Left lung (tissue), 1 donor: ENCODE measurements around a stretch of chr20.

DNA sequence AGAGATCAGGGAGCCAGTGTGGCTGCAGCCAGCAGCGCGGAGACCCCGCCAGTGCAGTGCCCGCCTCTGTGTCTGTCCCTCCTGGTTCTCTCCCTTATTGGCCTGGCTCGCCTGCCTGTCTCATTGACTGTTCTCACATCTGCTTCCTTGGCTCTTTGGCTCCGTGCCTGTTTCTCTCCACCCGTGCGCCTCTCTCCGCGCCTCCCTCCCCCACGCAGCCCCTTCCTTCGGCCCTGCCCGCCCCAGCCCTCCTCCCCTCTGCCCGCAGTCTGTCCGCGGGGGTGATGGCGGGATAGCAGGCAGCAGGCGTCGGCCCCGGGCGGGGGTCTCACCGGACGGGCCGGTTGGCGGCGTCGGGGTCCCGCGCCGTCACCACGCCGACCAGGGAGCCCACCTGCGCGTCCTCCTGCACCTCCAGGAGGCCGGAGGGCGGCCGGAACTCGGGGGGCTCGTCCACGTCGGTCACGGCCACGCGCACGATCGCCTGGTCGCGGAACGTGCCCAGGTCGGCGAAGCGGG, 91.9 kb downstream of the CD40 start:
- PRO-cap = no peak

- PRO-cap = no peak
These were observed 94.0 kb downstream of the CDH22 start for GRCh38 chr20:46214249-46214775.

- PRO-cap = no peak
These were observed 92.4 kb downstream of the CDH22 start for GRCh38 chr20:46215653-46216508.

GRCh38 chr20:46348366-46348820, 15.8 kb downstream of the SLC35C2 start:
- PRO-cap = no peak

- PRO-cap = no peak
These were observed 8.4 kb downstream of the SLC35C2 start for GRCh38 chr20:46355529-46356428.

GRCh38 chr20:46362299-46362865, 1.8 kb downstream of the SLC35C2 start:
- PRO-cap = no peak

- PRO-cap = no peak
These were observed 12.2 kb upstream of the SLC35C2 start for GRCh38 chr20:46376123-46377166.

DNA sequence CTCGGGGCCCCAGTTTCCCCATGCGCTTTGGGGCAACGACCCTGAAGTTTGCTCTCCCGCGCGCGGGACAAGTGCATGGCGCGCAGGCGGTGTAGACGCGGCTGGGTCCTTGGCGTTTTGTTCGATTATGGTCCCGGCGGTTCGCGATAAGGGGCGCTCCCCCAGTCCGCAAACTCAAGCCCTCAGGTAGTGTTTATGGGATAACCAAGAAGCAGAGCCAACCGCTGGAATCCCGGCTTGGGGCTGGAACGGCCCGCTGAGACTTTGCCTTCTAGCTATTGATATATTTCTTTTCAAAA, 519 bp downstream of the EYA2 start:
- PRO-cap = no peak

DNA sequence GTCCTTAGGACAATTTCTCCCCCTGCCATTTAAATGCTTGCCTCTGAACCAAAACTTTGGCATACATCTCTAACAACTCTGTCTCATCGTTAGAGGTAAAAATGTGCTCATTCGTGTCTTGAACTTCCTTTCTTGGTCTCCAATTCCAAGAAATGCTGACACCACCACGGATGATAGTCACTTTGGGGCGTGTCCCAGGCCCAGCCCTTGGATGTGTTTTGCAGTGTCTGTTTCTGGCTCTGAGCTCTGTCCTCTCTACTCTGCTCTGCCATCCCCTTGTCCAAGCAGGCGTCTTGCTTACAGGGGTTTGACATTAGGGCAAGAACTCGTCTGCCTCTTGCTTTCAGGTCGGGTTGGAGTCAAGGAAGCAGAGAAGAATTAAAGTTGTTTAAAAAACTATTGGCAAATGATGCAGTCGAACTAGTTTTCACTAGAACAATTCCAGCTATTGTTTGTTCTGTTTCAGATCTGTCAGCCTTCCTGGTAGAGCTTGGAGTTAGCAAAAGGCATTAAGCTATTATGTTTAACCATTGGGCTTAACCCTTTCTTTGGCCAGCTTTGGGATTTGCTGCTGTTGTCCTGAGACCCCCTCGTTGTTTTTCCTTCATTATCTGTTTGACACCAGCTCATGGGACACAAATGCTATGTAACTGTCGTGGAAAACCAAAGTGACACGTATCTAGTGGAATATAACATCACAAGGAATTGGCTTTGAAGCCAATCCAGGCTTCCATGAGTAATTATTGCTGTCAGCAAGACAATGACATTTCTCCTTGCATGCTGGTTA, 95.8 kb downstream of the EYA2 start:
- PRO-cap = no peak

DNA sequence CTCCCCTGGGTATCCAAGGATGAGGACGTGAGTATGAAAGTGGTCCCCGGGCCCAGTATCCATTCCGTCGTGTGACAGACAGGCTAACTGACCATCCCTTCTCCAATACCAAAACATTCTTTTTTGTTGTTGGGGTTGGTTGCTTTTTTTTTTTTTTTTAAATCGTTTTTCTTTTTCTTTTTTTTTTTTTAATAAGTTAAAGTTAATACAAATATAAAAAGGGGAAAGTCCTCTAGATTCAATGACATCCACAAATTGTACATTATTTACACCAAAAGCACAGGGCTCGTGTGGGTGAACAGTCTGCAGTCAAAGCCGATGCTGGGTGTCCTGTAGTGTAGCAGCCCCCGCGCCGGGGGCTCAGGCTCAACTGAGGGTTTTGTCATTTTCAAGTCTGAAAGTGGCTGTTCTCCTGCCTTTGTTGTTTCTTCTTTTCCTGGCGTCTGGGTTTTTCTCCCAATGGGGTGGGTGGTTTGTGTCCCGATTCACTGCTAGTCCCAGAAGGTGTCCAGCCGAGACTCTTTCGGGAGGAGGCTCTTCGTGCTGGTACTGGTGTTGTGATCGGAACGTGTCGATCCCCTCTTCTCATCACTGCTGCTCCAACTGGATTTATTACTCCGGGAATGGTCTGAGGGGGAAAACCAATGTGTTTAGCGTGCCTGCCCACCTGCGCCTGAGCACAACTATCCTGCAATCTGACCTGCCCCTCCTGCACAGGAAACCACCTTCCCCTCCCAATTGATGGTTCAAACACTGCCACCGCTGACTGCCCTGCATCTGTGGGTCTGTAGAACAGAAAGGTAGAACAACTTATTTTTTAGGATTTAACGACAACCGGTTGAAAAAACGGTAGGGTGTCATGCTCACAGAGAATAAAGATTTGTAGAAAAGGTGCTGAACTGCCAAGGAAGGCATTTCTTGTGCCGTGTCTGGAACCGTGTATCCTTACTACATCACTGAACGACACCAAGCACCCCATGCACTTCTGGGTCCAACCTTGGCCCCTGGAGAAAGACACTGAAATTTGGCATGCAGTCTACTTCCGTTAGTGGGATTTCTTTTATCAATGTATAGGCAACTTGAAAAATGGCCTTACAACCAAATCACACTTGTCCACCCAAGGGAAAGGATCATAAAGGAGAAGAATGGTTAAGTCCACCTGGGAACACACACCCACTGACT, 145.8 kb downstream of the ZMYND8 start:
- PRO-cap = no peak

DNA sequence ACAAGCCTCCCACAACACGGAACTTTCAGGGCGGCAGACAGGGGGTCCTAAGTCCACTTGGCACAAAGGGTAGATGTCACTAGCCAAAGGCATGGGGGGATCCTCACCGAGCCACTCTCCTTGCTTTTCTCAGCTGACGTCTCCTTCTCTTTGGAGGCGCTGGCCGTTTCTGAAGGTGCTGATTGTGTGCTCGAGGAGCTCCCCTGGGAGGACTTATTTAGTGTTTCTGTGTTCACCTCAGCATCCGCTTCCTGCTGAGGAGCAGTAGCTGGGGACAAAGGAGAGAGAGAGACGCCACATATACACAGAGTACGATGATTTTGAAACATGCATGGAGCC, 135.3 kb downstream of the ZMYND8 start:
- PRO-cap = no peak

GRCh38 chr20:47295509-47296802, 60.5 kb downstream of the ZMYND8 start:
- PRO-cap = no peak

- PRO-cap = no peak
These were observed 1.6 kb downstream of the ZMYND8 start for GRCh38 chr20:47354711-47355583.

GRCh38 chr20:47735530-47736176, 49.6 kb downstream of the SULF2 start:
- PRO-cap = no peak

- PRO-cap = no peak
These were observed 41.6 kb downstream of the SULF2 start for GRCh38 chr20:47743710-47744107.

DNA sequence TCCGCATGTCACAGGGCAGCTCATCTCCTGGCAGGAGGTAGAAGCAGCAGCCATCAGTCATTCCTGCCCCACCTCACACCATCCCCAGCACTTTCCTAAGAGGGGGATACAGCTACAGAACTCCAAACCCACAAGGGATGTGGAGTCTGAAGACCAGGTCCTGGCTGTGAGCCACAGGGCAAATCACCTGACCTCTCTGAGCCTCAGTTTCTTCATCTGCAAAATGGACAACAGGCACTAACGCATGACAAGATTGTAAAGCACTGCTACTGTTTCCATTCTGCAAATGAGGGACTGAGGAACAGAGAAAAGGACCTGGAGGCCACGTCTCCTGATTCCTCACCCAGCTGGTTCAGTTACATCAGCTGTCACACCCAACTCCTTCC, 185.3 kb downstream of the PREX1 start:
- PRO-cap = unidirectional peak, minus-strand start at position 135 of the sequence

DNA sequence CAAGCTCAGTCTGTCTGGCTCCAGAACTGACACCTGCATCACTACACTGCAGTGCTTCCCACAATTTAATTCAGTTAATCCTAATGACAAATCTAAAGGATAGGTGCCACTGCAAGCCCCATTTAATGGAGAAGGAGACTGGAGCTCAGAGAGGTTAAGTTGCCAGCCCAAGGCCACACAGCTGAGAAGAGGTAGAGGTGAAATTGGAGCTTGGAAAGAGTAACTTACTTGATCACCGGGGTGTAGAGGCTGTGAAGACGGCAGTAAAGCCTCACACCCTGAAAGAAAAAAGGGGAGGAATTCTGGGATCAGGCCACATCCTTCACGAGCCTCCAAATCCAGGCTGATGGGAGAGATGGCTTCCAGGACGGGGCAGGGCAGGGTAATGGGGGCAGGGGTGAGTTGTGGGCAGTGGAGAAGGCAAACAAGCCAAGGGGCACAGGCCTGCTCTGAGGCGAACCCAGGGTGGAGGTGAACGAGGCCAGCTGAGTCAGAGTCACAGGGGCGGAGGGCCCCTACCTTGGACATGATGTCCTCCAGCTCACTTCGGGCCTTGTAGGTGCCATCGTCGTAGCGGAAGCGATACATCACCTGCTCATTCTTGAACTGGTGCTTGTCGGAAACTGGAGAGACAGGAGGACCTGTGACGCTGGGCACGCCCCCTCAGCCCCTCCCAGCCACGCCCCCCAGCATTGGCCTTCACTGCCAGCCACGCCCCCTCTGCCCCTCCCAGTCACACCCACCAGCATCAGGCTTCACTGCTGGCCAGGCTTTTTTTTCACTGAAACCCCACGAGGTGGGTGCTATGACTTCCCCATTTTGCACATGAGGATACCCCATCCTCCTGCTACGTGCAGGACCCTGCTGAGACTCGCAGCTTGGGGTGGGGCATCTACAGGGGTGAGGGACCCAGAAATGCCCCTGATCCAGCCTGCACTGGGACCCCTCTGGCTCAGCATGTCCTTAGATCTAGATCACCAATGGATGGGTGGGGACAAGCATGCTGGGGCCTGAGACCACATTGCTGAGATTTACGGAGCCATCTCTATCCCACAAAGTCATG, 148.3 kb downstream of the PREX1 start:
- PRO-cap = no peak

GRCh38 chr20:48737283-48738136, 90.3 kb downstream of the PREX1 start:
- PRO-cap = no peak

DNA sequence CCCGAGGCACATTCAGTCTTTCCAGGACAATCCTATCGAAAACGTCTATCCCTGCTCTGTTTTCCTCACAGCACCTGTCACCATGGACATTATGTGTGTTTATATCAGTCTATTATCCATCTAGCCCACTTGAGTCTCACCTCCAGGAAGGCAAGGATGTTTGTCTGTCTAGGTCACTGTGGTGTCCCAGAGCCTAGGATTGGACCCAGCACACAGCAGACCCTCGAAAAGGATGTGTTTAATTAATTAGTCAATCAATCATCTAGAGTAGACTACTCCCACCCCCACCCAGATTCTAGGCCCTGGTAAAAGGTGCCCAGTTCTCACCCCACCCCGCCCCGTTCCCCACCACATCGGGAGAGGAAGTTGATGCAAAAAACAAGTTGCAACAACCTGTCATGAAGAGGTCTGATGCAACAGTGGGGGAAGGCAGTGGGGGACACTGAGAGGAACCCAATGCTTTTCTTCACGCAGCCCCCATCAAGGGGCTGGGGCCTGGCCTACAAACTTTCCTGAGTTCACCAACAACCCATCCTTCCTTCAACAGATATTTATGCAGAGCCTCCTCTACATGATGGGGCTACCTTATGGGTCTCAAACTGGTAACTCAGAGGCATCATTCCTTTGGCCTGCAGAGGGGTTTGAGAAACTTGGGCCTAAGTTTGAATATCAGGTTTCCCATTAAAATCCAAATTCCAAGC, 66.5 kb downstream of the PREX1 start:
- PRO-cap = no peak

- PRO-cap = unidirectional peak, minus-strand start at chr20:48767906
These were observed 60.2 kb downstream of the PREX1 start for GRCh38 chr20:48767596-48767986.